Hepatocyte (in vitro differentiated cells and primary cell): ENCODE data around the gene TMUB1.

DNA sequence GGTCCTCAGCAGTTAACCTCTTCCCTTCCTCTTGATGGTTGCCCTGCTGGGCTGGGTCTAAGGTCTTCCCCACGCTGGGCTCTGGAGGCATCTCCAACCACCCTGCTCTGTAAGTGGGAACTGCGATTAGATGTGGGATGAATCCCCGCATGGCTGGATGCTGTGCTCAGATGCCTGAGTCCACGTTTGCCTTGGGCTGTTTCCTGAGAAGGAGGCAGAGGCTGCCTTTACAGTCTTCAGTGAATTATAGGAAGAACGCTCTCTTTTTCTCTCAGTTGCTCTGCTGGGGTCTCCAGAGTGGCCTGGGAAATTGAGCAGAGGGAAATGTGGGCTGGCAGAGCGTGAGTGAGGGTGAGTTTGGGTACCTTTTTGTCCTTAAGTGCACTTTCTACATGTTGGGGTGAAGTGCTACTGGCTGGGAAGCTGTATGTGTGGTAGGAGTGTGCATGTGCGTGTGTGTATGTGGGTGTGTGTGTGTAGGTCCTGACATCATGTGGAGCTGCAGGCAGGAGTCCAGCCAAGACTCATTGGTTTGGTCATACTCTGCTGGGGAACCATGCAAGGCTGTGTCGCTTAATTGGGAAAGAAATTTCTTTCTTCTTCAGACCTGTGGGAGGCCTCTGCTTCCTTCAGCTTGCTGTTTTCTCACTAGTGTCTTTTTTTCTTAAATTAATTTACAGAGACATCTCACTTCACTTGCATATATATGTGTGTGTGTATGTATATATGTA lies 1.6 kb downstream of the GIMAP8 start:
- RAMPAGE, long total RNA, result no peak
- RRBS, result no CpG with 5 or more reads among the region's 8 CpGs

- RAMPAGE, long total RNA, result no peak
- RRBS, result no CpG with 5 or more reads among the region's 6 CpGs
Measured at GRCh38 chr7:150508002-150508702, 6.5 kb upstream of the GIMAP7 start.

DNA sequence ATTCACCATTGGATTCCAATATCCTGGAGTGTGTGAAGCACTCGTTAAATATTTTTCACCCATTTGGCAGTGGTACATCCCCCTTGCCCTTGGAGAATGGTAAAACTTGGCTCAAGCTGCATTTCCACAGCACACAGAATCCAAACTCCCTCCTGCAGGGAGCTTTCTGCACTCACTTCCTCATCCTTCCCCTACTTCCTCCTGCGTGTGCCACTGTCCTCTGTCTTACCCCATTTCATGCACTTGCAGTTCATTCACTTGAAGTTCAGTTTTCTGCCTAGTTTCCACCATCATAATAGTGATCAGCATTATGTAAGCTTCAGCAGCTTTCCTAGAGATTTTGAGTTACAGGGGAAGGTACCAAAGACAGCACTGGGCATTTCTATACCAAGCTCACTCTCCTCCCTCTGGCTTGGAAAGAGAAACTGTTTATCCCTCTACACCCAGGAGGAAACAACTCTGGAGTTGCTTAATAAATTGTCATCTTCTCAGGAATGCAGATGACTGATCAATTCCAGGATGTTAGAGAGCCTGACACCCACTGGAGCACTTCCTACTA lies 19.3 kb downstream of the GIMAP4 start:
- RAMPAGE, long total RNA, result no peak
- RRBS, result no CpG with 5 or more reads among the region's 2 CpGs

GRCh38 chr7:150665698-150666318 lies 19.7 kb upstream of the GIMAP2 start:
- RAMPAGE, long total RNA, result no peak
- RRBS, result no CpG with 5 or more reads among the region's 3 CpGs

- RAMPAGE, long total RNA, result no peak
- RRBS, result no CpG with 5 or more reads among the region's 5 CpGs
Measured at GRCh38 chr7:150727244-150727807, 9.9 kb upstream of the GIMAP5 start.

- RAMPAGE, long total RNA, result no peak
- RRBS, result no CpG with 5 or more reads among the region's 18 CpGs
Measured at GRCh38 chr7:150741927-150743051, 5.1 kb downstream of the GIMAP5 start.

- RAMPAGE, long total RNA, result no peak
- RRBS, result no CpG with 5 or more reads among the region's 7 CpGs
Measured at GRCh38 chr7:150778794-150779156, 21.4 kb downstream of the TMEM176B start.

- RAMPAGE, long total RNA, result no peak
- RRBS, result 12% methylated on average over 2 of the region's 16 CpGs
Measured at GRCh38 chr7:150947628-150947871, 30.6 kb downstream of the KCNH2 start.

- RAMPAGE, long total RNA, result no peak
- RRBS, result no CpG with 5 or more reads among the region's 16 CpGs
Measured at GRCh38 chr7:150961611-150962389, 16.3 kb downstream of the KCNH2 start.

DNA sequence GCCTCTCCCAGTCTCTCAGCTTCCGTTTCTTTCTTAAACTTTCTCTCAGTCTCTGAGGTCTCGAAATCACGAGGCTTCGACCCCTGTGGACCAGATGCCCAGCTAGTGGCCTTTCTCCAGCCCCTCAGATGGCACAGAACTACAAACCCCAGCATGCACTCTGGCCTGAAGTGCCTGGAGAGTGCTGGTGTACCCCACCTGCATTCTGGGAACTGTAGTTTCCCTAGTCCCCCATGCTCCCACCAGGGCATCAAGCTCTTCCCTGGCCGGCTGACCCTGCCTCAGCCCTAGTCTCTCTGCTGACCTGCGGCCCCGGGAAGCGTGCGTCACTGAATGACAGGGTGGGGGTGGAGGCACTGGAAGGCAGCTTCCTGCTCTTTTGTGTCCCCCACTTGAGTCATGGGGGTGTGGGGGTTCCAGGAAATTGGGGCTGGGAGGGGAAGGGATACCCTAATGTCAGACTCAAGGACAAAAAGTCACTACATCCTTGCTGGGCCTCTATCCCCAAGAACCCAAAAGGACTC lies 2.0 kb downstream of the NOS3 start:
- RAMPAGE, long total RNA, result no peak
- RRBS, result 24% methylated on average over 3 of the region's 9 CpGs

GRCh38 chr7:150994556-150995504 lies 4.0 kb downstream of the NOS3 start:
- RAMPAGE, long total RNA, result no peak
- RRBS, result 43% methylated on average over 5 of the region's 27 CpGs

GRCh38 chr7:150996295-150997346 lies 5.8 kb downstream of the NOS3 start:
- RAMPAGE, long total RNA, result no peak
- RRBS, result 52% methylated on average over 9 of the region's 35 CpGs

GRCh38 chr7:151027039-151027668 lies 1.1 kb upstream of the ABCB8 start:
- RAMPAGE, long total RNA, result no peak
- RRBS, result no CpG with 5 or more reads among the region's 7 CpGs

- RAMPAGE, long total RNA, result no peak
- RRBS, result no CpG with 5 or more reads among the region's 10 CpGs
Measured at GRCh38 chr7:151036922-151037436, 8.7 kb downstream of the ABCB8 start.

DNA sequence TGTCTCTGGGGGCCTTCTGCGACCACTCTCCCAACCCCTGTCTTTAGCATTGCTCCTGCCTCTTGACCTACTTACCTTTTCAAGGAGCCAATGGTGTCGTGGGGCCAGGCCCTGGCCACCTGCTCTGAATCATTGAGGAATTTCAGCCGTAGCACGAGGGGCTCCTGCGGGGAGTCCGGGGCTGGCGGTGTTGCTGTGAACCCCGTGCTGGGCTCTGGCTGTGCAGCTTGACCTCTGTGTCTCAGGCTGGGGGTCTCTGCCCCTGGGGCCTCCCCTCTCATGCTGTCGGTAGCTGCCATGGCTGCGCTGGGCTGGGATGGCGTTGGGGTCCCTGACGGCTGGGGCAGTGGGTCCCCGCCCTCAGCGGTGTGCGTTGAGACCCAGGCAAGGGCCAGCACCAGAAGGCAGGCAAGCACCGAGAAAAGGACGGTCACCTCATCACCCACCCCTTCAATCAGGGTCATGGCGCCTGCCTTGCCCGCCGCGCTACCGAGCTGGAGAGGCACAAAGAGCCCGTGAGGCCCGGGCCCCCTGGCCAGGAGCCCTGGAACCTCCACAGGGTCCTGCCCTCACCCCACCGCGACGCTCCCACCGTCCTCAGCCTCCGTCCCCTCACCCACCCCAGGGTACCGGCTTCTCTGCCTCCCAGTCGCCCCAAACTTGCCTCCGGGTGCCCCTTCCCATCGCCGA lies 1.0 kb downstream of the TMUB1 start:
- RAMPAGE, long total RNA, result no peak
- RRBS, result 42% methylated on average over 5 of the region's 34 CpGs

GRCh38 chr7:151082831-151084132 lies at the start of gene TMUB1:
Gene TMUB1 (minus strand): TSS chr7:151083493.
- RAMPAGE, long total RNA, result start-site peak on the minus strand at chr7:151083456-151083496, 84 and 21 reads in 2 replicates
- RRBS, result 3% methylated on average over 32 of the region's 79 CpGs

DNA sequence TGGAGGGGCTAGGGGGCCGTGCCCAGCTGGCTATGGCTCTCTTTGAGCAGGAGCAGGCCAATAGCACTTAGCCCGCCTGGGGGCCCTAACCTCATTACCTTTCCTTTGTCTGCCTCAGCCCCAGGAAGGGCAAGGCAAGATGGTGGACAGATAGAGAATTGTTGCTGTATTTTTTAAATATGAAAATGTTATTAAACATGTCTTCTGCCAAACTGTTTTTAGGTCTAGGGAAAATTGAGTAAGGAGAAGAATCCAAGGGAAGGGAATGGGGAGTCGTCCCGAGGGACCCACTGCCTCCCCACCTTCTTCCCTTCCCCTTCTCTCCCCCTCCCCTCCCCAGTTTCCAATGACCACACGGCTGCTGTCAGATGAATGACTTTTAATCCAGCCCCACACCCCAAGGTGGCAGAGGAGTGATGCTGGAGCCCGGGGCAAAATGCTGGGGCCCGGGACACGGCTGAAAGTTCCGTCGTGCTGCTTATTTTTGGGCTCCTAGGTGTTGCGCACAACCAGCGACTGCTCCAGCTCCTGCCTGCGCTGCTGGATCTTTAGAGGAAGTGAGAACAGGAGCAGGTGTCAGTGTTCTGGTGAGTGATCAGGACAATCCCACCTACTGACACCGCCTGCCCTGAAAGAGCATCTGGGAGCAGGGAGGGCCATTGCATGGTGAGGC lies 6.5 kb downstream of the CHPF2 start:
- RAMPAGE, long total RNA, result no peak
- RRBS, result no CpG with 5 or more reads among the region's 14 CpGs

DNA sequence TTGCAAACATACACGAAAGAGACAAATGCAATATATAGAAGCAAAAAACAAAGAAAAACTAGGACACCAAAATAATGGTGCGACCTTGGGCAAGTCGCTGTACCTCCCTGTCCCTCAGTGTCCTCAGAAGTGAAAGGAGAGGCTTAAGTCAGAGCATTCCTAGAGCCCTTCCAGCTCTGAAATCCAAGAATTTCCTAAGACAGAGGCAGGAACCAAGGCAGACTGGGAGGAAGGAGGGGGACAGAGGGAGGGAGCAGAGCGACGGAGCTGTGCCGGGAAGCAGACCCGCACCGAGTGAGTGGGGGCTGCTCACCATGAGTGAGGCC lies 4.4 kb upstream of the SMARCD3 start:
- RAMPAGE, long total RNA, result no peak
- RRBS, result no CpG with 5 or more reads among the region's 8 CpGs

DNA sequence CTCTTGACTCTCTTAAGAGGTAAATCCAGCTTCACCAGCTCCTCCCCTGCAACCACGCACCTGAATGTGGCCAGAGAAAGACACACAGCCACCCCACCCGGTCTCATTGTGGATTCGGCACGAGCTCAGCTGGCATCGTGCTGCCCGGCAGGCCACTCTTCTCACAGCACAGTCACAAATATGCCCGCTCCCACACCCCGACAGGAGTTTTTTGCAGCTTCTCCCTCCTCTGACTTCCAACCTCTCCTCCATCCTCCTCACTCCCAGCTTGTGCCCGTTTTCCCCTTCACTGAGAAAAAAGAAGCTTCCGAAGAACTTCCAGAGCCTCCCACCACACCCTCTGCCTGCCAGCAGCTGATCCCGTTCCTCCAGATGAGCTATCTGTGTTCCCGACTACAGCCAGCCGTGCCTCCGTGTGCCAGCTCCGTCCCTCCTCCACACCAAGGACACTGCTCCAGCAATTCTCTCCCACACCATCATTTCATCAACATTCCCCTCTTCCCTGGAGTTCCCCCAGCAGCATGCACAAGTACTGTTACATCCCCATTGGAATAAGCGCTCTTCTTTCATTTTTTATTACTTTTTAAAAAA lies 8.1 kb upstream of the SMARCD3 start:
- RAMPAGE, long total RNA, result no peak
- RRBS, result 76% methylated on average over 5 of the region's 16 CpGs

DNA sequence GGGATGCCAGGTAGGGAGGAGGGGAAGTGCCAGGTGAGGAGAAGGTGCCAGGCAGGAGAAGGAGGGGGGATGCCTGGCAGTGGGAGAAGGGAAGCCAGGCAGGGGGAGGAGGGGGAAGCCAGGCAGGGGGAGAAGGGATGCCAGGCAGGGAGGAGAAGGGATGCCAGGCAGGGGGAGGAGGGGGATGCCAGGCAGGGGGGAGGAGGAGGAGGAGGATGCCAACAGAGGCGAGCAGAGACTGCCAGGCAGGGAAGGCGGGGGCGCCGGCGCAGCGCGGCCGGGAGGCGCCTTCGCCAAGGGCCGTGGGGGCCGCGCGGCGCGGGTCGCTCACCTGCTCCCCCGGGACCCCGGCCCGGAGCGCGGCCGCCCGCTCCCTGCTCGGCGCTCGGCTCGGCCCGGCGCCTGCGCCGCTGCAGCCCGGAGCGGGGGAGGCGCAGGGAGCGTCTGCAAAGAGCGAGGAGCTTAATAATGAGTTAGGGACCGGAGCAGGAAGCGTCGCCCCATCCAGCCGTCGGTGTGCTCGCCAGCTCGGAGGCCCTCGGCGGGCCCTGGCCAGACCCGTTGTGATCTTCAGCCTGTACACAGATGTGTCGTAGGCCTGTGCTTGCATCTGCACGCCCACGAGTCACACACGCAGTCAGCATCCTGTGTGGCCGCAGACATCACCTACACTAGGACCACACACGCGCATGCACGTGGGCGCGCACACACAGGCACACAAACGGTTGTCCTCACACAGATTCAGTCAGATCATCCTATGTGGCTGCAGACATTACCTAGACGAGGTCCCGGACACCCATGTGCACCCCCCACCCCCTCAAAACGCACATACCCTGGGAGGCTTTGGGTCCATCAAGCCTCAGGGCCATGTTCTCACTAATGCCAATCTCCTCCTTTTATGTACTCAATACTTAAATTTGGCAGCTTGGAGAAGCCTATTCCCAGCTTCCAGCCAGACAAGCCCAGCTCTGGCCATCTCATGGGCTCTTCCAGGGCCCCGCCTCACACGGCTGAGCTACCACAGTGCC lies 28.6 kb upstream of the SMARCD3 start:
- RAMPAGE, long total RNA, result no peak
- RRBS, result 2% methylated on average over 27 of the region's 63 CpGs